Gallbladder (tissue), 1 donor: Measurements from ENCODE around the genes PPP2R1B, HSPB2 and DIXDC1.

DNA sequence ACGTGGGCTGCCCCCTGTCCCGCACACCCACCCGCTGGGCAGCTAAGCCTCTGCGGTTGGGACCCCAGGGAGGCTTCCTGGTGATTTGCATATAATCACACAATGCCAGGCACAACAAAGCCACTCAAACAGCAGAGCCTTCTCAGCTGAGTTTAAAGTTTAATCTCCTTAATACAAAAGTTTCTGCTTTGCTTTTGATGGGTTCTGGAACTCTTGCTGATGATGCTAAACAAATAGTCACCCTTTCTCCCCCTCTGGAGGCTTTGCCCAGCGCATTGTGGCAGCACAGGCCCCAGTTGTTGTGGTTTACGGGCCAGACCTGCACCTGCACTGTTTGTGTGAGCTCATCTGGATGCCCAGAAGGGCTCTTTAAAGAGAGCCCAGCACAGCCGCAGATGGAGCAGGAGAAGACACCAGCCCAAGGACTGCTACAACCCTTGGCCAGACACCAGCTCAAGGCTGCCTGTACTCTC lies 60.0 kb upstream of the POU2AF1 start:
- PRO-cap = no peak

- PRO-cap = no peak
These were observed 71.4 kb downstream of the PPP2R1B start for GRCh38 chr11:111694708-111695288.

DNA sequence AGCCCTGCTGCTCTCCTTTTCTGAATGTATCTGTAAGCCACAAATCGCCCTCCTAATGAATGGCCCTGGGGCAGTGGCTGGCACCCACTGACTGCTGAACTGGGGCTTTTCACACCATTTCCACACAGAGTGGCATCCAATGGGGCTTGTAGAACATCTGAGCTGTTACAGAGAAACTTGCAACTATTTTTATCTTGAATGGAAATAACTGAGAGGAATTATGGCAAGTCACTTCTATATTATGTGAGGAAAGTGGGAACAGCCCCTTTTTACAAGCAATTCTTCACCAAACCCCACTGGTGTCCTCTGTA lies 29.4 kb downstream of the PPP2R1B start:
- PRO-cap = no peak

- PRO-cap = no peak
These were observed 3.0 kb downstream of the PPP2R1B start for GRCh38 chr11:111763202-111763634.

GRCh38 chr11:111766238-111767084 lies at the start of gene PPP2R1B:
PPP2R1B (minus strand) TSS chr11:111766389.
- PRO-cap = bidirectional peak, plus-strand start at chr11:111766459, minus-strand start at chr11:111766347; bidirectional peak, plus-strand start at chr11:111766817, minus-strand start at chr11:111766656; bidirectional peak, plus-strand start at chr11:111766913, minus-strand start at chr11:111766856

- PRO-cap = no peak
These were observed 19.8 kb upstream of the PPP2R1B start for GRCh38 chr11:111785705-111786617.

DNA sequence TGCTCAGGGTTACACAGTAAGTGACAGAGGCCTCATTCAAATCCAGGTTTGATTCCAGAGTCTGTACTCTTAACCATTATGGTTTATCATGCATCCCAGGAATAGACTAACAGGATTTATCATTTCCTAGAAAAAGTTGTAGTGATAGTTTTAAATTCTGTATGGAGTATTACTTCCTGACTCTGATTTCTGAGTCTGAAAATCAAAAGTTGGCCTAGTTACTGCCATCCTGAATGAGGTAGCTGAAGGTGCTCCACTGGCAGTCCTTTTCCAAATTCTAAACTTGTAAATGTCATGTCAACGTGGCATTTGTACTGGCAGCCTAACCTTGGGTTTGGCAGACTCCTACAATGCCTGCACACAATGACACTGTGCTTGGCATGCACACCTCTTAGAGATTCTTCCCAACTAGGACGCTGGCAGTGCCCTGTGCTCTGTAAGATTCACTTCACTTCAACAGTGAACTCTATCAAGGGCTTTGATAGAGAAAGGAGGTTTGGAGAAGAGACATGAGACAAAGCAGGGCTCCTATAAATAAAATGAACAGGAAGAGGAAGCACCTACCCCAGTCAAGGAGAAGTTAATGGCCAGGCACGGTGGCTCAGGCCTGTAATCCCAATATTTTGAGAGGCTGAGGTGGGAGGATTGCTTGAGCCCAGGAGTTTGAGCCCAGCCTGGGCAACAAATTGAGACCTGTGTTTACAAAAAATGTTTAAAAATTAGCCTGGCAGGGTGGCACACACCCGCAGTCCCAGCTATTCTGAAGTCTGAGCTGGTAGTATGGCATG lies 21.9 kb upstream of the PPP2R1B start:
- PRO-cap = no peak

- PRO-cap = bidirectional peak, plus-strand start at chr11:111913093, minus-strand start at chr11:111912877
These were observed at the start of gene HSPB2 for GRCh38 chr11:111912365-111913378. HSPB2 (plus strand) TSS chr11:111912734.

DNA sequence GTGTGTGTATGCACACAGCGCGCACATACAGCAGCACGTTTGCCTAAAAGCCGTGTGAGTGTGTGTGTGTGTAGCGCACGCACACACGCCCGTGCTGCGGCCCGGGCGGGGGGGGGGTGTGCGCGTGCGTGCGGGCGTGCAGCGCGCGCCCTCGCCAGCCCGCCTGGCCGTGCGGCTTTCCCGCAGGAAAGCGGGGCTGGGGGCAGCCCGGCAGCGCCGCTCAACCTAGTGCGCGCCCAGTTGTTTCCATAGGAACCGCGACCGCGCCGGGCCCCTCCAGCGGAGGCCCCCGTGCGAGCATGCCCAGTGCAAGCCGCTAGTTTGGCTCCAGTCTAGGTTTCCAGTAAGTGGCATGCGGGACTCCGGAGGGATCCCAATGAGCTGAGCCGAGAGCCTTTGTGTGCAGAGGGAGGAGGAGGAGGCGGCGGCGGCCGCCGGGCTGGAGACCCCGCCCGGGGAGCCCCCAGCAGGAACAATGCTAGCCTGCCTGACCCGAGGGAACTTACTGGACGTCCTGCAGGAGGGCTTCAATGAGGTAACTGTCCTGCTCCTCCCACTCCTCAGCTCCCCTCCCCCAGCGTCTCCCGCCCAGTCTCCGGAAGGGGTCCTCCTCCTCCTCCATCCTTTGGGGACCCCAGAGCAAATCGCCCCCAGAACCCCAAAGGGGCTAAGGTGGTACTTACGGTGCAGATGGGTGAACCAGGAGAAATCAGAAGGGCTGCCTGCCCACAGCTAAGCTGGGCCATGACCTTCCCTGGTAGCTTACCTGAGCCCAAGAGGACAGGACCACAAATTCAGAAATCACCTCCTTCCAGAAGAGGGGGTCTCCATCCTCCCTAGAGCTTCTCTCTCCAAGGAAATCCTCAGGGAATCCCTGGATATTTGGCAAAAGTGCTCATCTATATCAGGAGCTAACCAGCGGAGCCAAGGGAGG lies at the start of gene DIXDC1:
DIXDC1 (plus strand) TSS at position 319 of the 934 bp plus-strand sequence.
- PRO-cap = no peak

DNA sequence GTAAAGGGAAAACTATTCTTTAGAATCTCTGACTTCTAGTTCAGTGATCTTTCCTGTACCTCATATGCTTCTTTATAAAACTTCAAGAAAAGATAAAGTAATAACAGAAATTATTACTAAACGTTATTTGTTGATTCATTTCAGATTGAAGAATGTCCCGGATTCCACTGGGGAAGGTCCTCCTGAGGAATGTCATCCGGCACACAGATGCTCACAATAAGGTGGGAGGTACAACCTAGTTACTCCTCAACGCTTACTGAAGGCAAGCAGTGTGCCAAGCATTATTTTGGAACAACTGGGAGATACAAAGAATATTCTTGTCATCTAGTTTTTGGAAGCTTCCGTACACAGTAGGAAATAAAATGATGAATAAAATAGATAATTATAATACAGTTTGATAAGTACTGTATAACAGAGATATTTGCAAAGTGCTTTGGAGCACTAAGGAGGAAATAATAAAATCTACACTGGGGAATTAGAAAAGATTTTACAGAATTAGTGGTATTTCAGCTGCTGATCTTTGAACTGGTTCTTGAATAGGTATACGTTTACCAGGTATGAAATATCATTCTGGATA lies 1.4 kb downstream of the NKAPD1 start:
- PRO-cap = no peak

GRCh38 chr11:112223241-112223602 lies 3.0 kb upstream of the PTS start:
- PRO-cap = no peak

- PRO-cap = no peak
These were observed 9.8 kb downstream of the PTS start for GRCh38 chr11:112236081-112236394.

DNA sequence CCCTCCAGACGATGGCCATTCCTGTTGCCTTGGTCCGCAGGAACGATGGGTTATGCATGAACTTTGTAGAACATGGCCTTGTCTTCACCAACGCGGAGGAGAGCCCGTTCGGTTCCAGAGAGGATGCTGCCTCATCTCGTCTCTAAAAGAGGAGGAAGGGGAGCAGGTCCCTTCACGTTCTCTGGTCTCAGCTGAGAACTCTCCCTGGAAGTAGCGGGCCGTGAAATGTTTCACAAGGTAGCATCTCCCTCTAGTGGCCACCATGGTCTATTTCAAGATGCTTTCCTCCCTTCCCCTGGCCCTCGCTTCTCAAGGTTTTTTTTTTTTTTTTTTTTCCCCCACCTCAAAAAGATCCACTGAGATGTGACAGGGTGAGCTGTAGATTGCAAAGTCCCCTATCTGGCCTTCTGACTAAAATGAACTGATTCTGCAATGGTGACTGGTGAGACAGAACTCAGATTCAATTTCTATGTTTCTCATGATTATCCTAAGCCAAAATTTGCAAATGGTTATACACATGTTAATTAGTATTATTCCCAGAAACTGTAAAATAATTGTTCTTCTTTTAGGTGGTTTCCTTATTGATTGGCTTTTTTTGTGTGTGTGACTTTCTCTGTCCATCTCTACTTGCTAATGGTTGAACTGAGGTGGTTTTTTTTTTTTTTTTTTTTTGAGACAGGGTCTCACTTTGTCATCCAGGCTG lies 20.0 kb upstream of the PLET1 start:
- PRO-cap = no peak

GRCh38 chr11:112523364-112523743 lies 262.7 kb upstream of the PLET1 start:
- PRO-cap = no peak

DNA sequence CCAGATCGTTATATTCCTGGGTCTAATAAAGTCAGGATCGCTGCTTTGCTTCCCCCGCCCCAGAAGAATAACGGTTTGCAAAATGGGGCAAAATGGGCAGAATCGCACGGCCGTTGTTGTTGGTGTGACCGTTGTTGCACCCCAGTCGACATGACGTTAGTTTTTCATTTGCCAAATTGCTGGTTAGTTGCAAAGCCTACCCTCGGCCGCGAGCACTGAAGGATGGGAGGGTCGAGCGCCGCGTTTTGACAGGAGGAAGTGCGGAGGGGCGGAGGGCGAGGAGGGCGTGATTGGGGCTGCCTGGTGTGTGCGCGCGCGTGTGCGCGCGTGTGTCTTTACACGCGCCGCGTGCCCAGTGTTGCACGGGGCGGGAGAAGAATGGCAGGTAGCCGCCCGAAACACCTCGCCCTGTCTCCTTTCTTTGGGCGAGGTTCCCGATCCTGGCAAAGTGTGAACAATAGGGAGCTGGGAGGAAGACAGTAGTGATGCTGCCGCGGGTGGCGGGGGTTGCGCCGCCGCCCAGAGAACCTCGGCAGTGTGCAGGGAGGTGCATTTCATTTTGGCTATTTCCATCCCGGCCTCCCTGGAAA lies 1.0 kb downstream of the NCAM1 start:
- PRO-cap = unidirectional peak, minus-strand start at position 217 of the sequence

- PRO-cap = bidirectional peak, plus-strand start at chr11:112963134, minus-strand start at chr11:112963034
These were observed 1.7 kb downstream of the NCAM1 start for GRCh38 chr11:112962723-112963603.

DNA sequence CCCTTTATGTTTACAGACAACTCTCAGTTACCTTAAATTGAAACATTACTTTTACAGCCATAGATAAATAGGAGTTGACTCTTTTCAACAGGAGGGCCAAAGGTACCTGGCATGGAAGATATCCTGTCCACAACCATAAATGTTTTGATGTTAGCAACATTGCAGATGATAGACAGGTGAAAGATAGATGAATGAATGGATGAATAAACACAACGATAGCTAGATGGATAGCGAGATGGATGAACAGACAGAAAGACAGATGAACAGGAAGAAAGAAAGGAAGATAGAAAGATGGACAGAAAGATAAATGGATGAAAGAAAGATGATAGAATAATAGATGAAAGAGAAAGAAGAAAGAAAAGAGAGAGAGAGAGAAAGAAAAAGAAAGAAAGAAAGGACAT lies 85.2 kb downstream of the NCAM1 start:
- PRO-cap = no peak

GRCh38 chr11:113109300-113109547 lies 148.0 kb downstream of the NCAM1 start:
- PRO-cap = no peak

GRCh38 chr11:113554450-113554961 lies 79.3 kb upstream of the DRD2 start:
- PRO-cap = no peak

DNA sequence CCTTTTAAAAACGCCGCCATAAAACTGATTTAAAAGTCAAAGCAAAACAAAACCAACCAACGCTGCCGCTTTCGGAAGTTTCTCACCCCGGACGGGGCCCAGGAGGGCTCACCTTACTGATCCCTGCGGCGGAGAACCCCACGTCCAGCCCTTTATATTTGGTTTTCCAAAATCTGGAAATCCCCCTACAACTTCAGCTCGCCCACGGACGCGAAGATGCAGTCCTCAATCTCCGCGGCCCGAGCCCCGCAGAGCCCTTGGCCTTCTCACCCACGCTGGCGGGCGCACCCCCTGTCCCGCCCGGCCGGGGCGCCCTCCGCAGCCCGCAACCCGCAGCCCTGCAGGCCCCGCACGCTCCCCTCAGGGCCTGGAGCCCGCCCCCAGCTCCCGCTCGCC lies 339 bp downstream of the USP28 start:
- PRO-cap = no peak